RPMI7951 (cell line): Measurements from ENCODE around the gene PEMT.

DNA sequence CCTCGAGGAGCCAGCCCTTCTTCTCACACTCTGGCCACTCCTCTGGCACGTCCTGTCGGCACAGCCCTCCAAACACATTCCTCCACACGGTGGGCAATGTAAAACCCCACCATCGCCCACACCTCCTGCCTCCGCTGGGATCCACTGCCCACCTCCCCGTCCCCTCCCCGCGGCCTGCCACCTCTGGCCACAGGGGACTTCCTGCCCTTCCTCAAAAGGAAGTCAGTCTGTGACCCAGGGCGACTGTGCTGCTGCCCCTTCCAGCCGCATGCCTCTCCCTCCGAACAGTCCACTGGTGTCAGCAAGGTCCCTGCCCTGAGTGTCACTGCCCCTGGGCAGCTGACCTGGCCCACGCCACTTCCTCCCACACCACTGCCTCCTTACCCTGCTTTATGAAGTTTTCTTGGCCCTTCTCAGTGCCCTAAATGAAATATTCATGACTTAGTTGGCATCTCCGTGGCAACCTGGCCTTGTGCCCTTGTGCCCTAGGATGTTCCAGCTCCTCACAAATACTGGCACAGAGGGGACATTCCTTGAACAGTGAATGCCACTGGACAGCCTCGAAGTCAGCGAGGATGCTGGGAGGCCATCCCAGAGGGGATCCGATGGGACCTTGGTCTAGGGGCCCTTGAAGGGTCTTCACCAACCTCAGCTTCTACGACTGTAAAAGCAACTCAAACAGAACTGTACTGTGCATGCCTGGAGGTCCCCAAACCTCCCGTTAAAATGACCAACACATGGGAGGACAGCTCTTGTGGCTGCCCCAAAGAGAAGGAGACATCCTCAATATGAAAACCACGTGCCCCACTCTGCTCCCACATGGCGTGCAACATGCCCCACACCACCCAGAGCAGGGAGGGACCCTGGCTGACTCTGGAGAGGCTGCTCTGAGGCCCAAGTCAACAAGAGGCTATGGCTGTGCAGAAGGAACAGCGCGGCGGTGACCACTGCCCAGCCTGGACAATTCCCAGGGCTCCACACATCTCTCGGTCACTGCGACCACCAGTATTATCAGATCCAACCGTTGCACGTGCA is 1.8 kb downstream of the PLD6 start:
- RAMPAGE, long total RNA: no peak

DNA sequence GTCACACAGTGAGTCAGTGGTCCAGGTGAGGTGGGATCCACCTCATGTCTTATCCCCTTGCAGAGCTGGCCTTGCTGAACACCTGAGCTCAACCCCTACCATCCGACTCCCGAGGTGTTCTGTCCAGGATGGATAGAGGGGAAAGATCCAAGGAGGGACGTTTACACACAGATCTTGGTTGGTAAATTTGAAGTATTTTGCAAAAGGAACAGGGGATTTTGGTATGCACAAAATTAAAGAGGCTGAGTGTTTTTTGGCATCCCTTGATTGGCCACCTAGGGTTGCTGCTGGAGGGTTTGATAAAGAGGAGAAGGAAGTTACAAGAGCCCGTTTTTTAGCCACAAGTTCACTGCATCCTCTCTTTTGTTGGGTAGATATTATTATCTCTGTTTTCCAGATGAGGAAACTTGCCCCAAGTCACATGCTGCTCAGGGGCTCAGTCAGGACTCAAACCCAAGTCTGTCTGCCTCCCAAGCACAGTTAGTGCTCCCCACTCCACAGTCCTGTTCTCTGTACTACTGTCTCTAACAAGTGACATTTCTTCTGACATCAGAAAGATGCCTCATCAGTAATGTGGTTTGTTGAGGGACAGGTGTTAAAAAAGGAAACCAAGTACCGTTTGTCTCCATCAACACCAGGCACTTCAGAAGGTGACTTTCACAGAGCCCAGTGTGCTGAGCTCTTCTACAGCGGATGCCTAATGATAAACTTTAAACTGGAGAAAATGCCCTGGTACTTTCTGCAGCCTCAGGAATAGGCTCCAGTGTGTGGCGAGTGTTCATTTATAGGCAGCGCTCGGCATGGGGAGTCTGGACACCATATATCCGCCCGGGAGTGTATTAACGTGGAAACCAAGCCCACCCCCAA is 1.4 kb downstream of the NT5M start:
- RAMPAGE, long total RNA: no peak

DNA sequence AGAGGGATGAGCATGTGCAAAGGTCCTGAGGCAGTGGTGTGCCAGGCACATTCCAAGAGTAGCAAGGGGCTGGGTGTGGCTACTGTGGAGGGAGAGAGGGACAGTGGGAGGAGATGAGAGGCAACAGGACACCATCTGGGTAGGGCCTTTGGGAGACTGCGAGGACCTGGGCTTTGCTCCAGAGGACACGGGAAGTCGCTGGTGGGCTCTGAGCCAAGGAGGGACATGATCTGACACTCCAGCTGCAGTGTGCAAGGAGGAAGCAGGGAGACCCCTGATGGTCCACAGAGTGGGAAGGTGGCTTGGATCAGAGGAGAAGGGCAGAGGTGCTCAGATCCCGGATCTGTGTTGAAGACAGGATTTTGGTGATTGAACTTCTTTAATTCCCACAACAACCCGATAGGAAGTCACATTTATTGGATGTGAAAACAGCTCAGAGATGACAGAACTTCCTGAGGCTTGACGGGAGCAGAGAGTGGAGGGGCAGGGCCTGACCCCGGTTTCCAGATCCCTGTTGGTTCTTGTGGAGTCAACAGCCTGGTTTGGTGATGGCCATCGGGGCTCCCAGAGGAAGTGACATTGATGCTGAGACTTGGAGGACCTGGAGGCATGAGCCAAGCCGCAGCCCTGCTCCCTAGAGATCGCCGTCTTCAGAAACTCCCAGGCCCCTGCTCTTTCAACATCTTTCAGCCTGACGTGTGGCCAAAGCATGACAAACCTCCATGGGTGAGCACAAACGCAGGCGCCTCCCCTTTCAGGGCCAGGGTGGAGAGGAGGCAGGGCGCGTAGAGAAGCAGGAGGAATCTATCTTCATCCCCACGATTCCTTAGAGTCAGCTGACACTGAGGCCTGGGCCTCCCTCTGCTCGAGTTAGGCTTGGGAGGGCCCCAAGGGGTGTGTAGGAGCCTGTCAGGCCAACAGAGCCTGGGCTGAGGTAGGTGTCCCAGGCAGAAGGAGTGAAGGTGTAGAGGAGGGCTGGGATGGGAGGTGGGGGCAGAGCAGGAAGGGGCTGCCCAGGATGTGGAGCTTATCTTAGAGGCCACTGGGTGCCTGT is 56.3 kb upstream of the MED9 start:
- RAMPAGE, long total RNA: no peak

DNA sequence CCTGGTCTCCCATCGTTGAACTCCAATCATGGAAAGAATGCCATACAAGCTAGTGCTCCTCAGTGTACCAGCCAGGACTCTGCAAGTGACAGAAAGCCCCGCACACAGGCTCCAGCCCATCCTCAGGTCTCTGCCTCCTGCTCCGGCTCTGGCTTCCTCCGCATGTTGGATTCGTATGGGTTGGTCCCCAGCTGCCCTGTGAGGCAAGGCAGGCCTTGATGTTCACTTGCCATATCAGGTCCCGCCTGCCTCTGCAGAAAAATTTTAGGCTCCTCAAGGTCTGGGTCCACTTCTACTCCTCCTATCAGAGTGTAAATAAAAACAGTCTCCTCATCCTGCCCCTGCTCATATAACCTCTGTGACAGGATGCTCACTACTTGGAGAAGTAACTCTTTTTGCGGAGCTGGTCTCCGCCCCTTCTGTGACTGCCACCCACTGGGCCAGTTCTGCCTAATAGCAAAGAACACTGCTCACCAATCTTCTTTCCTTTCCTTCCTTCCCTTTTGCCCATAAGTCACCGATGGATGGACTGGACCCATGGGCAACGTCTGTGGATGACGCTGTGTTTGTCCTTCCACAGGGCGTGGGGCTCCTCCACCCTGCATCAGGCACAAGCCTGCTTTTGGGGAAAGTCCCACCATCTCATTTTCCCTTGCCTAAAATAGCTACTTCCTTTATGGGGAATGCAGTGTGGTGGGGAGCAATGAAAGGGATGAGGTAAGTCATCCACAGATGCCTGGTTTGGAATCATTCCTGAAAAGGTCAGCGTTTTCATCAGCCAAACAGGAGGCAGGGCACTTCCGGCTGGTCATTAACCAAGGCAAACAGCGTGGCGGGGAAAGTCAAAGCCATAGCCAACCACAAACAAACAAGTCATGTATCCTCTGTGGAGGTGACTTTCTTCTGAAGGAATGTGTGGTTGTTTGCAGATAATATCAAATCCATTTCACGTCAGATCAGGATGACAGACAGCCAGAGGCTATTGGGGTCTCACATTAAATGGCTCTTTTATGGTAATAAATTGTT is 30.9 kb upstream of the MED9 start:
- RAMPAGE, long total RNA: no peak

DNA sequence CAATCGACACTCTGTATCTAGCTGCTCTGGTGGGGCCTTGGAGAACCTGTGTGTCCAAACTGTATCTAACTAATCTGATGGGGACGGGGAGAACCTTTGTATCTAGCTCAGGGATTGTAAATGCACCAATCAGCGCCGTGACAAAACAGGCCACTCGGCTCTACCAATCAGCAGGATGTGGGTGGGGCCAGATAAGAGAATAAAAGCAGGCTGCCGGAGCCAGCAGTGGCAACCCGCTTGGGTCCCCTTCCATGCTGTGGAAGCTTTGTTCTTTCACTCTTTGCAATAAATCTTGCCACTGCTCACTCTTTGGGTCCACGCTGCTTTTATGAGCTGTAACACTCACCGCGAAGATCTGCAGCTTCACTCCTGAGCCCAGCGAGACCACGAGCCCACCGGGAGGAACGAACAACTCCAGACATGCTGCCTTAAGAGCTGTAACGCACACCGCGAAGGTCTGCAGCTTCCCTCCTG is 9.1 kb downstream of the RASD1 start:
- RAMPAGE, long total RNA: no peak

GRCh38 chr17:17561427-17562610 is 29.7 kb downstream of the PEMT start:
- RAMPAGE, long total RNA: no peak

DNA sequence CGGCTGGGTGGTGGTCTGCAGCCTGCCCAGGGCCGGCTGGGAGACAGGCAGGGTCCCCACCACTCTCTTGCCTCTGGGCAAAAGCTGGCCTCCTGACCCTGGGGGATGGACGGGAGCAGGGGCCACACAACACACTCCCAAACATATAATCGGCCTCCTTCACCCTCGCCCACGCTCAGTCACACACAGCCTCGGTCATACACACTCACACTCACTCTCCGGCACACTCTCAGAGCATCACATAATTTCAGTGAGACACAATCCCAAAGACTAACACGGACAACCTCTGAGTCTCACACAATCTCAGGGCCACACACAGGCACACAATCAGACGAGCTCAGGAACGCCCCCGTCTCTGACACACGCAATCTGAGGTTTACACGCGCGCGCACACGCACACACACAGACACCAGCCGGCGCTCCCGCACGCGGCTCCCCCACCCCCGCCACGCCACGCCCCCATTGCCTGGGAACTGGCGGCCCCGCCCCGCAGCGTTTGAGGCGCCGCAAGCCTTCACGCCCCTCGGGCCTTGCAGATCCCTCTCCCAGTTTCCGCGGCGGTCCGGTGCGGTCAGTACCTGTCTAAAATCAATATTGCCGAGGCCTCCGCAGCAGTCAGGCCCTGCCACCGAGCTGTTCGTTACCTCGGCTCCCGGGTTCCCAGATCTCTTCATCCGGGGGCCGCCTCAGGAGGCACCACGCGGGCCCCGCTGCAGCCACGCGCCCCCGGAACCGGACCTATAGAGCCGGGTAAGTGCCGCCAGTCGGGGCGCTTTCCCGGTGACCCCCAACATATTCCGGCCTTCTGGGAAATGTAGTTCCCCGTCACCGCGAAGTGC is at the start of gene PEMT:
TSS of gene PEMT (minus strand) at position 756 of the 839 bp plus-strand sequence.
- RAMPAGE, long total RNA: no peak

GRCh38 chr17:17737936-17738771 is 56.9 kb downstream of the RAI1 start:
- RAMPAGE, long total RNA: no peak

GRCh38 chr17:17741314-17741779 is 60.1 kb downstream of the RAI1 start:
- RAMPAGE, long total RNA: no peak

DNA sequence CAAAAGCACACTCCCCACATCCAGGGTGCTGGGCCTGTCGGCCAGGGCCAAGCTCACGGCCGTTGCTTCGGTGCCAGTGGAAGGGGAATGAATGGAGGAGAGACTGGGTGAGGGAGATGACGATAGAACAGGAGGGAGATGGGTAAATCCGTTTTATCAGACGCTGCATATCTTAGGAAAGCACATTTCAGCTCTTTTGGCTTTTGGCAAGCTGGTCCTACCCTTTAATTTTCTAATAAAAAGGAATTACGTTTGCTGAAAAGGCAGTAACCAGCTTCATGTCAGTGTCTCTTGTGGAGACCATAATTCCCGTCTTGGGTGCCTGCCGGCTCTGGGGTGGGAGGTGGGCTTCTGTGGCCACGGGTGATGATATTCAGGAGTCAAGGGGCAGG is 60.5 kb downstream of the RAI1 start:
- RAMPAGE, long total RNA: no peak

- RAMPAGE, long total RNA: no peak
These were observed 77.0 kb downstream of the RAI1 start for GRCh38 chr17:17757817-17759080.

DNA sequence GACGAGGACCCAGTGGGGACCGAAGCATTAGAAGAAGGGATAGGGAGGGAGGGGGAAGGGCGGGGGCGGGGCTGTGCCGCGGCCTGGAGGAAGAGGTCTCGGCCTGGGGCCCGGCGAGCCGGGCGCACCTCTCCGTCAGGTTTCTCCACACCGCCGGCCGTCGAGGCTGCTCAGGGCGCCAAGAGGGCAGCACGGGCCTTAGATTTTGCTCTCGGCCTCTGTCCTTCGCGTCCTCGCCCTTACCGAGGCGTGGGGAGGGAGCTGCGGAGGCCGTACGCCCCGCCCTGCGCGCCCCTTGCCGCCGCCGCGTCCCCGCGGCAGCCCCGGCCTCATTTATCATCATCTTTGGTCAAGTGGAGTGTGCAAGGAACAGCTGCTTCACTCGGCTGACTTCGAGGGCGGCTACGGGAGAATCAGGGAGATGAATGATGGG is 54.1 kb downstream of the SREBF1 start:
- RAMPAGE, long total RNA: no peak

DNA sequence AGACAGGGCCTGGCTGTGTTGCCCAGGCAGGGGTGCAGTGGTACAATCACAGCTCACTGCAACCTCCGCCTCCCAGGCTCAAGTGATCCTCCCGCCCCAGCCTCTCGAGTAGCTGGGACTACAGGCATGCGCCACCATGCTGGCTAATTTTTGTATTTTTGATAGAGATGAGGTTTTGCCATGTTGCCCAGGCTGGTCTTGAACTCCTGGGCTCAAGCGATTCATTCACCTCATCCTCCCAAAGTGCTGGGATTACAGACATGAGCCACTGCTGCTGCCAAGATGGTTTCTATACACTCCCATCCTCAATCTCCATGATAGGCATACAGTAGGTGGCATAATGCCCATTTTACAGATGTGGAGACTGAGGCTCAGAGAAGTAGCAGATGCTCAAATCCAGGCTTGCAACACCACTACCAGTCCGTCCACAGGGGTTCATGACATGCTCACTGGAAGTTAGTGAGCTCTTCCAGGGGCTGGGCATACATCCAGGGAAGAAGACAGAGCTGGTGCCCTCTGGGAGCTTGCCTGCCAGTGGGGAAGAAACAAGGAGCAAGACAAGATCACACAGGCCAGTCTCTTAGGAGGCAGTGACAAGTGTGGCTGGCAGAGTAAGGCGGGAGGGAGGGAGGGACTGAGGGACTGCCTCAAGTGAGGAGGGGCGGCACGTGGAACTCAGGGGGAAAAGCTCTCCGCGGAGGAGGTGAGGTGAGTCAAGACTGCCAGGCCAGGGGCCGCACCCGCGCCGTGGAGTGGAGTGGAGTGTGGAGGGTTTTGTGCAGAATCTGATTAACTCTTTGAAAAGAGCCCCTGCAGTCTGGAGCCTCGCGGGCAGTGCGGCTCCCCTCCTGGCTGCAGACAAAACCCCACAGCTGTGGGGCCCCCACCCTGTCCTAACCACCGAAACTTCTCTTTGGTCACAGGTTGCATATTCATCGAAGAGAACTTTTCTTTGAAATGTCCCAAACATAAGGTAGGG is 28.0 kb downstream of the SREBF1 start:
- RAMPAGE, long total RNA: no peak

DNA sequence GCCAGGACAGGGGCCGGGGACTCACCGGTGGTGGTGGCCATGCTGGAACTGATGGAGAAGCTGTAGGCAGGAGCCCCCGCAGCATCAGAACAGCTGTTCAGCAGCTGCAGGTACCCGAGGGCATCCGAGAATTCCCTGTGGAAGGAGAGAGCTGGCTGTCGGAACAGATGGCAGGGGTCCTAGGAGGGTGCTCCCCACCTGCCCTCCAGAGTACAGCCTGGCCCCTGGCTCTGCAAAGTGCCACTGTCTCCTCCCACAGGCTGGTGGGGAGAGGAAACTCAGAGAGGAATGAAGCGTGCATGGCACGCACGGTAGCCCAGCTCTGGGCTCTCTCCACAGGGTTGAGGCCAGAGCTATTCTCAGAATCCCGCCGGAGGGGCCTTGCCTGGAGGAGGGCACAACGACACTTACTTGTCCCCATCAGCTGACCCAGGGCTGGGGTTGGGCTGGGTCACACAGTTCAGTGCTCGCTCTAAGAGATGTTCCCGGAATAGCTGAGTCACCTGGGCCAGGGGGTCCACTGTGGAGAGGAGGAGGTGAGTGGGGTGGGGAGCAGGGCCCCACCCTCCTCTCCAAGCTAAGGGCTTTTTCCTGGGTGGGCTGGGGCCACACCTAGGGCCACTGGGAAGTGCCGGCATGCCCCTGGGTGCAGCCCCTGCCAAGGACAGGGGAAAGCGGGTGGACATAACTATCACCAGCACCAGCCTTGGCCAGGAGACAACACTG is 21.8 kb downstream of the SREBF1 start:
- RAMPAGE, long total RNA: no peak

DNA sequence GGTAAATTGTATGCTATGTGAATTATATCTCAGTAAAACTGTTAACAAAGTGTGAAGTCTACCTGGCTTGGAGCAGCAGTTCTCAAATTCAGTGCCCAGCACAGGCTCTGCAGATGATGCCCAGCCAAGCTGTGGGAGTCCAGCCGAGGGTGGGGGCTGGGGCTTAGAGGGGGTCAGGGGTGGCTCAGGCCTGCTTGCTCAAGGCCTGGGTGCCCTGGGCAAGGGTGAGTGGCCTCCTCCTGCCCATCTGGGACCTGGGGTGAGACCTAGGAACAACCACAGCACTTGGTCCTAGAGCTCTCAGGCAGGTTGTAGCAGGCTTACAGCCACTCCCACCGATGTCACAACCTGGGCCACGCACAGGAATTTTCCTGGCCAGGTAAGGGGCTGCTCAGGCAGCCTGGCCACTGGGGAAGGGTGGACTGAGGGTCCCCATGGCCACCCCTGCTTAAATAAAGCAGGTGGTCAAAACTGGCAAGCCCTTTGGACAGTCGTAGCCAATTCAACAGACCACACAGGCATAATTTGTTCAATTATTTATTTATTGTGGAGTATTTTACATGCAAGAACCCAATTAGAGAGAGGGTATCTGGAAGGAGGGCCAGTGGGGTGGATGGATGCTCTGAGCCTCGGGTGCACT is 6.3 kb upstream of the SREBF1 start:
- RAMPAGE, long total RNA: no peak

DNA sequence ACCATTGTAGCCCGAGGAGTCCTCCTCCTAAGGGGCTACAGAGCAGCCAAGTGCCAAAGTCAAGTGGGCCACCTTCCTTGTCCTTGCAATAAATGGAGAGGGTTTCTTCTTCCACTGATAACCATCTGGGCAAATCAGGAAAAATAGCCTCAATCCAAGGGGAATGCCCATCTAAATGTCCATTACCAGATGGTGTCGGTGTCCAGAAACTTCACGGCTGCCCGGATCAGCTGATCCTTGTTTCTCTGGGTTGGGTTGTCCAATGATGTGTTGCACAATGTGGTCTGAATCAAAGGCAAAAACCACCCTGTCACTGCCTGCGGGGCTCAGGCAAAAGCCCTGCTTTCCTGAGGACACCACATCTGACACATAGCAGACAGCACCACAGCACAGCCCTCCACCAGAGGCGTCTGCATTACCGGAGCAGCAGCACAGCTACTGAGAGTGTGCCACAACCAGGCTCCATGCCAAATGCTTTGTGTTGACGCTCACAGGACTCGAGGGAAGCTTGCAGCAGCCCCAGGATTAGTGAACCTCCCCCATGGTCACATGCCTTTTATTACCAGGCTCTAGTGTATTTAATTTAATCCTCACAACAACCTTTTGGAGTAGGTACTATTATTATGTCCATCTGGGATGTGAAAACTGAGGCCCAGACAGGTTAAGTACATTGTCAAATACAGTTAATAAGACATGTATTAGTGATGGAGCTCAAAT is 12.7 kb downstream of the ATPAF2 start:
- RAMPAGE, long total RNA: no peak

DNA sequence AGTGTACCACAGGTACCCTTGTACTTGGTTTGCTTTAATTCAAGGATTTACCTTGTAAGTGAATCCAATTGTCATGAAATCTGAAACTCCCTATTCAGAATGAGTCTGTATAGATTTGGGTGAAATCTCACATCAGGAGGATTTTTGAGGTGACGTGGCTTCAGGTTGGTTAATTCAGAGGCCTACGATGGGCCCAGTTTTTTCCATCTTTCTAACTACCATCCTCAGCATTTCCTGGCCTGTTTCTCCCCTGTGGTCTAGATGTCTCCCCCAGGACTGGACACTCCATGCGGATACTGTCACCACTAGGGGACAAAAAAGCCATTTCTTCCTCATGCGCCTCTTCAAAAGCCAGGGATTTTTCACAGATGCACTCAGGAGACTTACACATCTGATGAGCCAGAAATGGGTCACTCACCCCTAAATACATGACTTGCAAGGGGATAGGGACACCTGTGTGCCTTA is 4.7 kb downstream of the GID4 start:
- RAMPAGE, long total RNA: no peak

GRCh38 chr17:18104945-18105399 is 3.6 kb upstream of the MYO15A start:
- RAMPAGE, long total RNA: no peak

- RAMPAGE, long total RNA: no peak
These were observed 3.0 kb downstream of the ALKBH5 start for GRCh38 chr17:18186254-18187301.

DNA sequence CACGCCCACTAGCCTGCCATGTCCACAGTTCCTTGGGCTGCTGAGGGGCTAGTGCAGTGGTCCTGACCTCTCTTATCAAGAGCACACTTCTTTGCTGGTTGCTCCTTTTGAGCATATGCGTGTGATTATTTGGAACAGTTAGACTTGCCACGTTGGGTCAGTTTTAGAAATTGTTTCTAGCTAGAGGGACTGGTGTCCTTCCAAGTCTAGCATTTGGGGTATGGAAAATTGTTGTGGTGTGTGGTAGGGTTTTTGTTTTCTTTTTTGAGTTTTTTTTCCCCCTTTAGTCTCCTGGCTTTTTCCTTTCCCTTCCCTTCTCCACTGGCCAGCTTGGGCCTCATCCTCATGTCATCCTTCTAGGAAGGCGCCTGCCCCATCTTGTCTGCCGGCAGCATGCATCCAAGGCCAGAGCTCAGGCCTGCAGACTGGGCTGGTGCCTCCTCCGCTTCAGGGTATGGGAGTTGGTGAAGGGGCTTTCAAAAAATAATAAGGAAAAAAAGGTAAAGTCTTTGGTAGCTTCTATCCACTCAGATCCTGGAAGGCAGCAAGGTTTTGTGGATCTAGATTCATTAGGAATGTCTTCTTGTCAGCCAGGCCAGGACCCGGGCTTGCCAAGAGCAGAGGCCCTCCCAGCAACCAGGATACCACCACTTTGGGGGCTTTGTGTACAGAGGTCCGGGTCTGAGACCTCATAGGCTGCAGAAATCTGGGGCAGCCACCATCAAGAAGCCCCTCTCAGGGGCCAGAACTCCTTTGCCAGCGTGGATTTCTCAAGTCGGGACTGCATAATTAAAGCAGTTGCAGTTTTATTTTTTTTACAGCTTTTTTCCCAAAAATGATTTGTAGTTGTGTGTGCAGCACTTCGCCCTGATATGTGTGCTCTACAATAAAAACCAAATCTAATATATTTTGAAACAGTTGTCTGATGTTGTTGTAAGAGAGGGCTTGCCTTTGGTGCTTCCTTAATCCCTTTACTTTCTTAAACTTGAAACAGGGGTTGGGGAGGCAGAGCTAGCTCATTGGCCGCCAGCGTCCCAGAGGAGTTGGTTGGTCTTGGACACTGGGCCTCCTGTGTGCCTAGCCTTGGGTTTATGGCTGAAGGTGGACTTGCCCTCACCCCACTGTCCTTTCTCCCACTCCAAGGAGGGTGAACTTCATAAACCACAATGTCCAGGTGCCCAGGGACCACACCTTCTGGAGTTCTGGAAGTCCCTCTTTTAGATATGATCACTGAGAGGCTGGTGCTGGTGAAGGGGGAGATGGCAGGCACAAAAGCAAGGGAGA is 16.0 kb upstream of the LLGL1 start:
- RAMPAGE, long total RNA: no peak